Mesenteric fat pad (tissue), 1 donor: ENCODE measurements around a stretch of chr2.

- PRO-cap = no peak
Measured at GRCh38 chr2:36486308-36486943, 111.5 kb downstream of the FEZ2 start.

- PRO-cap = no peak
Measured at GRCh38 chr2:36699004-36699322, 2.5 kb downstream of the VIT start.

GRCh38 chr2:36800345-36801000 lies 104.0 kb downstream of the VIT start:
- PRO-cap = no peak

- PRO-cap = no peak
Measured at GRCh38 chr2:36866213-36866488, 100.2 kb downstream of the STRN start.

GRCh38 chr2:36899958-36900341 lies 66.4 kb downstream of the STRN start:
- PRO-cap = no peak

GRCh38 chr2:37091866-37092298 lies 7.6 kb downstream of the GPATCH11 start:
- PRO-cap = no peak

- PRO-cap = no peak
Measured at GRCh38 chr2:37204802-37206010, 8.9 kb downstream of the CEBPZOS start.

- PRO-cap = no peak
Measured at GRCh38 chr2:37211791-37212101, 15.4 kb downstream of the CEBPZOS start.

DNA sequence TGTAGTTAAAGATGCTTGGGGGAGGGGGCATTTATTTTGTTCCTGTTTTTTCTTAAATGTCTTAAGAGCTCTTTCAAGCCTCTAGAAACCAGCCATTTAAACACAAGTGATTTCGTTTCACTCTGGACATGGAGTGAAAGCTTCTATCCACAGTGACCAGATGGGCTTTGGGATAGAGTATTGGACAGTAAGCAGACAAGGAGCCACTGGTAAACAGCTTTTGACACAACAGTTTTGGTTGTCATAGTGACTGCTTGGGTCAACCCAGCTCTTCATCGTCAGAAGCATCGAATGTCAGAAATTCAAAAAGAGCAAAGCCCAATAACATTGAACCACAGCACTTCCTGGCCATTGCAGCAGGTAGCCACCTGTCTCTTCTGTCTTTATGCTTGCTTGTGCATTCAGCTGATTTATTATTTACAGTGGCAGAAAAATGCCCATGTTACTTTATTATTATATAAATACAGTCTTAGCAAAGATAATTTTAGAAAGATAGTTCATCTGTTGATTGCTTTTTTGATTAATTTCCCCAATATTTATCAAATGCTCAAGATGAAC lies 5.1 kb downstream of the QPCT start:
- PRO-cap = no peak

- PRO-cap = no peak
Measured at GRCh38 chr2:37506250-37506910, 161.9 kb downstream of the QPCT start.

DNA sequence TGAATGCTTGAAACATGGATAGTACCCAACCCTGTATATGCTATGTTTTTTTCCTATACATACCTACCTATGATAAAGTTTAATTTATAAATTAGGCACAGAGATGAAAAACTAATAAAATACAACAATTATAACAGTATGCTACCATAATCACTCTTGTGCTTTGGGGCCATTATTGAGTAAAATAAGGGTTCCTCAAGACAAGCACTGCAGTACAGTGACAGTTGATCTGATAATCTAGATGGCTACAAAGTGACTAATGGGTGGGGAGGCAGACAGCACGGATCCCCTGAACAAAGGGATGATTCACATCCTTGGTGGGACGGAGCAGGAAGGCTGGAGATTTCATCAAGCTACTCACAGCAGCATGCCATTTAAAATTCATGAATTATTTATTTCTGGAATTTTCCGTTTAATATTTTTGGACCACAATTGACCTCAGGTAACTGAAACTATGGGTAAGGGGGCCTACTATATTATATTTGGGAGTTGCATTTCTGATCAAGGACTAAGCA lies 109.2 kb downstream of the CDC42EP3 start:
- PRO-cap = no peak

DNA sequence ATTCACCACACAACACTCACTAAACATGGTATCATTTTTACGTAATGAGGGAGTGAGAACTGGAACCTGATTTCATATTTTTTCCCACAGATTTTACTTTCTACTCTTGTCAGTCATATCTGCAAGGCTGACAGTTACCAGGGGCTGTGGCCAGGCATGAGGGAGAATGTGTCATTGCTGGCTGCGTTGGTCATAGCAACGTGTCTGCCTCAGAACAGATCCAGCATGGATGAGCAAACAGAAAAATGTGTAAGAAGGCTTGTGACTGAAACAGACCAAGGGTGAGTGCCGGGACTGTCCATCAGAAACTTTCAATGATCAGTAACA lies 100.6 kb downstream of the CDC42EP3 start:
- PRO-cap = no peak

- PRO-cap = no peak
Measured at GRCh38 chr2:37601978-37602342, 69.5 kb downstream of the CDC42EP3 start.

- PRO-cap = no peak
Measured at GRCh38 chr2:37653705-37654474, 17.6 kb downstream of the CDC42EP3 start.

DNA sequence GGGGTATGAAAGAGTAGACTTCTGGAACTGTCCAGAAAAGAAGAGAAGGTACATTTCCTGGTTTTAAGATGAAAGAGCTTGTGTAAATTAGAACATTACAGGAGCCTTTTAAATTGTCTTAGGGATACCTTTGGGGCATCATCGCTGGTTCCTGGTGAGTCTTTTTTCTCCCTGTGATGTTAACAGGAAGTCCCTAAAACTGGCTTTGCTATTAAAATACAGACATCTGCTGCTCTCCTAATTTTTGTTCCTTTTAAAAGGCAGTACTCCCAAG lies 1.5 kb downstream of the CDC42EP3 start:
- PRO-cap = no peak

DNA sequence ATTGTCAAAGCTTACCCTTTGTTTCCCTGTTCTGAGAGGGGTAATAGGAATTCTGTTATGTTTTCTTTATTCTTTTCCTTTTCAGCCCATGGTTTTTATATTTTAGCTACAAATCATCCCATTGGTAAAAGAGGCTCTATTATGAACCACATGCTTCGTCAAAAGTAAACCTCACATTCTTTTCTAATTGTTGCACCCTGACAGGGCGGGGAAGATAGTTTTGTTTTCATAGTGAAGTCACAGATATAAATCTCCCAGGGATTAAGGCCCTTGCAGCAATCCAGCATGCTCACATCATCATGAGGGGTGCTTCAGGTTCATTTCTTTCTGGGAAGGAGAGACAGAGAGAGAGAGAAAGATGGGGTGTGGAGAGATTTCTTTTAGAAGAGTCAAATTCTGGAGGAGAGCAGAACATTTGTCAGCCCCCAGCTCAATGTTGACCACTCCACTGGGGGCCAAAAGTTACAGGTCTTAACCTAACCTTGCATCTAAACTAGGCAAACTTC lies 124.5 kb upstream of the CDC42EP3 start:
- PRO-cap = no peak

GRCh38 chr2:37852025-37852400 lies 73.1 kb upstream of the RMDN2 start:
- PRO-cap = no peak

GRCh38 chr2:37855173-37856078 lies 69.7 kb upstream of the RMDN2 start:
- PRO-cap = no peak

- PRO-cap = no peak
Measured at GRCh38 chr2:37982415-37982824, 57.3 kb downstream of the RMDN2 start.

- PRO-cap = no peak
Measured at GRCh38 chr2:38037671-38038753, 37.9 kb downstream of the CYP1B1 start.